Thoracic aorta endothelial cell (primary cell): Measurements from ENCODE around the gene IQSEC3.

DNA sequence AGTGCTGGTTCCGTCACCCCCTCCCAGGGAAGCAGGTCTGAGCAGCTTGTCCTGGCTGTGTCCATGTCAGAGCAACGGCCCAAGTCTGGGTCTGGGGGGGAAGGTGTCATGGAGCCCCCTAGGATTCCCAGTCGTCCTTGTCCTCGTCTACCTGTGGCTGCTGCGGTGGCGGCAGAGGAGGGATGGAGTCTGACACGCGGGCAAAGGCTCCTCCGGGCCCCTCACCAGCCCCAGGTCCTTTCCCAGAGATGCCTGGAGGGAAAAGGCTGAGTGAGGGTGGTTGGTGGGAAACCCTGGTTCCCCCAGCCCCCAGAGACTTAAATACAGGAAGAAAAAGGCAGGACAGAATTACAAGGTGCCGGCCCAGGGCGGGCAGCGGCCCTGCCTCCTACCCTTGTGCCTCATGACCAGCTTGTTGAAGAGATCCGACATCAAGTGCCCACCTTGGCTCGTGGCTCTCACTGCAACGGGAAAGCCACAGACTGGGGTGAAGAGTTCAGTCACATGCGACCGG is 51.8 kb upstream of the IQSEC3 start:
- CAGE, long polyA plus RNA = no peak

GRCh38 chr12:66358-67252 is at the start of gene IQSEC3:
Gene IQSEC3, plus strand, starts transcription at chr12:66767.
- CAGE, long polyA plus RNA = no peak

GRCh38 chr12:103617-104122 is 37.1 kb downstream of the IQSEC3 start:
- CAGE, long polyA plus RNA = no peak

- CAGE, long polyA plus RNA = no peak
Observed at GRCh38 chr12:203408-204018, 10.4 kb downstream of the SLC6A12 start.

GRCh38 chr12:236887-237325 is 22.9 kb upstream of the SLC6A12 start:
- CAGE, long polyA plus RNA = no peak

DNA sequence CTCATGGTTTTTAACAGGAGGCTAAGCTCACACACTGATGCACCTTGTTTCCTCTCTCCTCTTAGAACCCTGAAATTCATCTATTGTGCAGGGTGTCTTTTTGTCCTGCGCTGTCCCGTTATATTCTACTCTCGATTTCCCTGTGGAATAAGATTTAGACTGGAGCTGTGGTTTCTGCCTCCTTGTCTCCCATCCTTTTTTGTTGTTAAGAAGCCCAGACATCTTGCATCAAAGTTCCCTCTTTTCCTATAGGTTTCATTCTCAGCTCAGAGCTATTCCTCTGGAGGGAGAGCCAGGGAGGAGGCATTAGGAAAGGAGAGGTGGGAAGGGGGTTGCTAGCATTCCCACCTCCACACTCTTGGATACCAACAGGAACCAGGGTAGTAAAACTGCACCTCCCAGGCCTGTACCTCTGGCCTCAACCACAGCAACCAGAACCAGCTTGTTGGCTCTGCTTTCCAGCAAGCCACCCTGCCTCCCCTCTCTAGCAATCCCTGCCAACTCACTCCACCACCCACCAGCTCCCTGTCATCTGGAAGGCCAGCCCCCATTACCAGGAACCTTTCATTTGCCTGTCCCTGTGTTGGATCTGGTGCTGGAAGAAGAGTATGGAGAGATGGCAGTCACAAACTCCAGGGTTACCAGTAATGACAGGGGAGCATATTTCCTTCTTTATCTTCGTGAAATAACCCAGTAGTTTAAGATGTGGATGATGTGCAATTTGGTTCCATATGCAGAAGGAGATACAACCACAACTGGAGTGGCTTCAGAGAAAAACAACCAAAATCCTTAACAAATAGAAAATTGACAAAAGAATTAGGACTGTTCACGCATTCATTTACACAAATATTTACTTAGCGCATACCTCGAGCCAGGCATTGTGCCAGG is 3.1 kb downstream of the B4GALNT3 start:
- CAGE, long polyA plus RNA = no peak

- CAGE, long polyA plus RNA = no peak
Observed at GRCh38 chr12:484213-484719, 24.5 kb downstream of the B4GALNT3 start.

DNA sequence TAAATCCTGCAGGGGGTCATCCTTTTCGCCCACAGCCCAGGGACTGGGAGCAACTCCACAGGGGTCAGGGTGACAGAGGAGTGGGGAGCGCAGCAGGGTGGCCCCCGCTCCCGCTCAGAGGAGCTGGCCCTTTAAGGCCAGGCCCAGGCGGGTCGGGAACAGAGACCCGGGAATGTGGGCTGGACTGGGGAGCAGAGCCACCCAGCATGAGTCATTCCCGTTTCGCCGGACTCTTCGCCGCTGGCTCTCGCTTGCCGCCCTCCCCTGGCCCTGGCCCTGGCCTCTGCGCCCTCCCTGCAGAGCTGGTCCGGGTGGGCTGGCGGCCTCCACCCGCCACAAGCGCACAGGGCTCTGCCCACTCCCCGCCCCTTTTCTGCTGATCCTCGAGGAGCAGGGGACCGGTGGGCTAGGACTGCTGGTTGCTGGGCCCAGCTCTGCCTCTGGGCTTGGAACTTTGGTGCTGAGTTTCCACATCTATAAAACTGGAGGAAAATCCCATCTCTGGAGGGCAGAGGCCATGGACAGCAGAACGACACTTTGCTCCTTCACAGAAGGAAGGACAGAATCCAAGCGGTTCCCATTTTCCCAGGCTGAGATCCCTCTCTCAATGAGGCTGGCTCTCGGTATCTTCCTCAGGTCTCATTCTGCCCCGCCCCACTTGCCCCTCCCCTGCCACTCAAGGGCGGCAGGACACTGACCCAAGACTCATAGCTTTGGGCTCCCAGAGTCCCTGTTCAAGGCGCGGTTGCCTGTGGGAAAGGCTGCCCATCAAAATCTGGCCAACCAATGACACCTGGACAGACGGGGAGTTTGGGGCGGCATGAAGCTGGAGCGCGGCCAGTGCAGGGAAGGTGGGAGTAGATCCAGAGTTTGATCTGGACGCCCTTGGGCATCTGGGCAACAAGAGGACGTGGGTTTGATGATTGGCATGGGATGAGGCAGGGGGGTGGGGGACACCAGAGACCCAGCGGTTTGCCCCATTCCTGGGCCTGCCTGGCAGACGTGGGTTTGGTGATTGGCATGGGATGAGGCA is 92.5 kb downstream of the NINJ2 start:
- CAGE, long polyA plus RNA = no peak

DNA sequence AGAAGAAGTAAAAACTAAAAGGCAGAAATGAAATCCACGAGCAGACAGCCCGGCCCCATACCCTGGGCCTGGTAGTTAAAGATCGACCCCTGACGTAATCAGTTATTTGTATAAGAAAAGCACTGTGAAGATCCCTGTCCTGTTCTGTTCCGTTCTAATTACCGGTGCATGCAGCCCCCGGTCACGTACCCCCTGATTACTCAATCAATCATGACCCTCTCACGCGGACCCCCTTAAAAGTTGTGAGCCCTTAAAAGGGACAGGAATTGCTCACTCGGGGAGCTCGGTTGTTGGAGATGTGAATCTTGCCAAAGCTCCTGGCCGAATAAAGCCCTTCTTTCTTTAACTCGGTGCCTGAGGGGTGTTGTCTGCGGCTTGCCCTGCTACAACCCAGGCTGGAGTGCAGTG is 85.3 kb downstream of the NINJ2 start:
- CAGE, long polyA plus RNA = no peak

DNA sequence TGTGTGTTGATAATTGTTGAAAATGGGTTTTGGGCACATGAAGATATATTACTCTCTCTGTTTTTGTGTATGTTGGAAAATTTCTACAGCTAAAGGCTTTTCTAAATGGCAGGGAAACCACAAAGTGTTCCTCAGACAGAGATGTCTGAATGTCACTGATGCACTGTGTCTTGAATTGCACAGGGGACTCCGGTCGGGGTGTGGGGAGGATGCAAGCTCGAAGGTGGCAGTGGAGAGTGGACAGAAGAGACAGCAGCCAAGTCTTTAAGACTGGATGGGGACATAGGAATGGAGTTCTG is 8.8 kb upstream of the NINJ2 start:
- CAGE, long polyA plus RNA = no peak

DNA sequence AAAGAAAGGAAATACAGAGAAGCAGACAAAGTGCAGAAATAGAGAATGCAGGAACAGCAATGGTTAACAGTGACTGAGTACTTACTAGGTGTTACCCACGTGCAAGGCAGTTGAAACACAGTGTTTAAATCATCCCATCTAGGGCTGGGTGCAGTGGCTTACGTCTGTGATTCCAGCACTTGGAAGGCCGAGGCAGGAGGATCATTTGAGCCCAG is 21.2 kb upstream of the NINJ2 start:
- CAGE, long polyA plus RNA = no peak

- CAGE, long polyA plus RNA = no peak
Observed at GRCh38 chr12:1054459-1054789, 63.4 kb downstream of the ERC1 start.

- CAGE, long polyA plus RNA = no peak
Observed at GRCh38 chr12:1080618-1080839, 89.5 kb downstream of the ERC1 start.

- CAGE, long polyA plus RNA = no peak
Observed at GRCh38 chr12:1099013-1099636, 108.1 kb downstream of the ERC1 start.

GRCh38 chr12:1124716-1125251 is 133.8 kb downstream of the ERC1 start:
- CAGE, long polyA plus RNA = no peak

GRCh38 chr12:1180384-1180776 is 189.4 kb downstream of the ERC1 start:
- CAGE, long polyA plus RNA = no peak

DNA sequence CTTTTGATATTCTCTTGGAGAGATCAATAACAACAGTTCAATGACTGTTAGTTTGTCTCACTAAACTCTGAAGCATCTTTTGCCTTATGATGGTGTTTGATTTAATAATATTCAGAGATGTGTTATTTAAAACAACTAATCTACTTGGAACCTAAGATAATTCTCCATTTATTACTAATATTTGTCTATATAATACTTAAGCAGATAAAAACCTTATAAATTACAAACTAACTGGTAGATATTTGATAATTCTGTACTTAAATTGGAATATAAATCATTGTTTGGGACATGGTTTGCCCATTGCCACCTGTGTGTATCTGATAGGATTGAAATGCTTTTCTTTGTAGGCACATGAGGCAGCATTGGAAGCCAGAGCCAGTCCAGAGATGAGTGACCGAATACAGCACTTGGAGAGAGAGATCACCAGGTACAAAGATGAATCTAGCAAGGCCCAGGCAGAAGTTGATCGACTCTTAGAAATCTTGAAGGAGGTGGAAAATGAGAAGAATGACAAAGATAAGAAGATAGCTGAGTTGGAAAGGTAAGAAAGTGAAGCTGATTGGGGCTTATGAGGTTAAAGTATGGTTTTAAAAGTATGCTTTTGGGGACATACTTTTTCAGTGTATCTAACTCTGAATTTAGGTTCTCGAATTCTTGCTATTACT is 198.6 kb downstream of the ERC1 start:
- CAGE, long polyA plus RNA = no peak

- CAGE, long polyA plus RNA = no peak
Observed at GRCh38 chr12:1212629-1212931, 221.6 kb downstream of the ERC1 start.

- CAGE, long polyA plus RNA = no peak
Observed at GRCh38 chr12:1576061-1576740, 18.2 kb downstream of the FBXL14 start.

GRCh38 chr12:1785881-1786573 is 34.3 kb upstream of the LRTM2 start:
- CAGE, long polyA plus RNA = no peak